Airway epithelial cell (primary cell): Measurements from ENCODE around the genes ATXN3 and GOLGA5.

GRCh38 chr14:91224591-91224920, 19.9 kb downstream of the GPR68 start:
- RAMPAGE, long total RNA = no peak

- RAMPAGE, long total RNA = no peak
Observed at GRCh38 chr14:91245871-91246641, 1.6 kb upstream of the GPR68 start.

- RAMPAGE, long total RNA = no peak
Observed at GRCh38 chr14:91252685-91253801, 8.5 kb upstream of the GPR68 start.

DNA sequence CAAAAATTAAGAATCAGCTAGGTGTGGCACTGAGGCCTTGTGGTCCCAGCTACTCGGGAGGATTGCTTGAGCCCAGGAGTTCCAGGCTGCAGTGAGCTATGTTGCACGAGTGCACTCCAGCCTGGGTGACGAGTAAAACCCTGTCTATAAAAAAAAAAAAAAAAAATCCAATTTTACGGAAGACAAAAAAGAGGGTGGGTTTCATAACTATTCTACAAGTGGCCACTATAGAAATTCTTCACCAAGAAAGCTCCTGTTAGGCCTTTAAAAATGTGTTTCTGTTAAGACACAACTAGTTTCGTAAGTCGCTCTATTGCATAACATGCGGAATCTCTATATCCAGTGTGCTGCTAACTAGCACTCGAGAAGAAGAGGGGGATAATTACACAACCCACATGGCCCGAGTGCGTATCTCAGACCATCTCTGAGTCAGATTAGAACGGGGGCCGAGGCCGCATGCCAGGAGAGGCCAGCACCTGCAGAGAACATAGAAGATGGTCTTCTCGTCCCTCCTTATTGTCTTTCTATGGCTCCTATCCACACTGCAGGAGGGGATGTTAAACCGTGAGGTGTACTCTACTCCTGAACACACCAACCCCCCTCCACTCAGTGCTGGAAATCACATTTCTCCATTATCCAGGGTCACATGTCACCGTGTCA, 56.5 kb downstream of the CCDC88C start:
- RAMPAGE, long total RNA = no peak

GRCh38 chr14:91363966-91364628, 53.5 kb downstream of the CCDC88C start:
- RAMPAGE, long total RNA = no peak

GRCh38 chr14:91402361-91403328, 15.0 kb downstream of the CCDC88C start:
- RAMPAGE, long total RNA = no peak

- RAMPAGE, long total RNA = no peak
Observed at GRCh38 chr14:91496310-91497187, 13.6 kb downstream of the PPP4R3A start.

DNA sequence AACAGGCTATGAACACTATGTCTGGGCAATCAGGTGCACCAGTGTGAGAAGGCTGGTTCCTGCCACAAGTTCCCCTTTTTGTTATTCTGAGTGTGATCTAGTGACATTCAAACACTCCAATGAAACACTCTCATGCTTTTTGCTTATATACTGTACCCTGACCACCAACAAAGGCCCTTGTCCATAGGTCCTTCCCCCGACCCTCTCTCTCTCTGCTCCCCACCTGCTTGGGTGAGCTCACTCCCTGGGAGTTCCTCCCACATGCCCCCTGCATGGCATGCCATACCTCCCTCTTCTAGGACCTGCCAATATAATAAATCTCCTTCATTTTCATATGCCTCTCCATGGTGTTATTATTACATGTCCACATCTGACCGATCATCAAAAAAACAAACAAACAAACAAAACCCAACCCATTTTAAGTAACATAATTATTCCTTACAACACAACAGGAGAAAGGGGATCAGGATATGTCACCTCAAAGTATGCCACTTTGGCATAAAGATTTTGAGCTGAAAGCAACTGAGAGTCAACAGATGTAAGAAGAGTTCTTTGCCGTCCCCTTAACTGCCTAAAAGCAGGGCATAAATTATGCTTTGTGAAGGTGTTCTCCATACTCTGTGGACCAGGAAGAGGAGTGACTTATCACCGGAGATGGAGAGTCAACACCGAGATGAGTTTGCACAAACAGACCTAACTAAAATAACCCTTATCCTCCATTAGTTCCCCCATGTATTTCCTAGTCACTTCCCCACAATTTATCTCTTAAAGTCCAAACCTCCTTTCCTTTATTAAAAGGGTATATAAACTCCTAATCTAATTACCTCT, 42.6 kb upstream of the CATSPERB start:
- RAMPAGE, long total RNA = no peak

DNA sequence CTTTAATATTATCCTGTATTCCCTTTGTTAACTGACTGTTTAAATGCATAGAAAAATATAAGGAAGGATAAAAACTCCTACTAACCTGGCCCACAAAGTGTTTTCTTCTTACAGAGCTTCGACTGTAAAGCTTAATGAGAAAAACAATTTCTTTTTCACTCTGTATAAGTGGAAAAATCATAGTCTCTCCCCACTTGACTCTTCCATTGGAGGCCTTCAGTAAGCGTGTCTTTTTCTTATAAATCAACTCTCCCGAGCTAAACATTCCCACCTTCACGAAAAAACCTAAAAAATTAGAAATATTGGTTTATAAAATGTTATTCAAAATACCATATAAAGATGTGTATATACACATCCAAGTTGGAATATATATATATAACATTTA, 53.2 kb upstream of the CATSPERB start:
- RAMPAGE, long total RNA = no peak

GRCh38 chr14:91873000-91873960, 5.9 kb upstream of the TC2N start:
- RAMPAGE, long total RNA = no peak

GRCh38 chr14:91897154-91897883, 30.0 kb upstream of the TC2N start:
- RAMPAGE, long total RNA = no peak

GRCh38 chr14:91935107-91935480, 12.4 kb downstream of the FBLN5 start:
- RAMPAGE, long total RNA = no peak

- RAMPAGE, long total RNA = start-site peak on the minus strand at chr14:92106558-92106586, 156 and 159 reads in 2 replicates
Observed at GRCh38 chr14:92106480-92106941, at the start of gene ATXN3. Gene ATXN3, minus strand, starts transcription at chr14:92106582.

GRCh38 chr14:92128678-92129145, 6.9 kb downstream of the CPSF2 start:
- RAMPAGE, long total RNA = no peak

GRCh38 chr14:92463245-92463595, 50.4 kb upstream of the RIN3 start:
- RAMPAGE, long total RNA = no peak

DNA sequence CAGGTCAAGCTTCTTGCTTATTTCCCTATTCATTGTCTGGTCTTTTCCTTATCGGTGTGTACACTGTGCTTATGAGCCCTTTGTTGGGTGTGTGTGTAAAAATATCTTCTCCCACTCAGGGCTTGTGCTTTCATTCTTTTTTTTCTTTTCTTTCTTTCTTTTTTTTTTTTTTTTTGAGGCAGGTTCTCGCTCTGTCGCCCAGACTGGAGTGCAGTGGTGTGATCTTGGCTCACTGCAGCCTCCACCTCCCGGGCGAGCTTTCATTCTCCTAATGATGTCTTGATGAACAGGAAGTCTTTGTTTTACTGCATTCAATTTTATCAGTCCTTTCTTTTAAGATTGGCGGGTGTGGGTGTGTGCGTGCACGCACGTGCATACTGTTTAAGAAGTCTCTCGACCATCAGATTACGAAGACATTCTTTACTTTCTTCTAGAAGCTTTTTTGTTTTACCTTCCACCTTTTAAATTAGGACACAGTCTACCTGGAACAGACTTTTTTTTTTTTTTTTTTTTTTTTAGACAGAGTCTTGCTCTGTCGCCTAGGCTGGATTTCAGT, 21.7 kb downstream of the RIN3 start:
- RAMPAGE, long total RNA = no peak

DNA sequence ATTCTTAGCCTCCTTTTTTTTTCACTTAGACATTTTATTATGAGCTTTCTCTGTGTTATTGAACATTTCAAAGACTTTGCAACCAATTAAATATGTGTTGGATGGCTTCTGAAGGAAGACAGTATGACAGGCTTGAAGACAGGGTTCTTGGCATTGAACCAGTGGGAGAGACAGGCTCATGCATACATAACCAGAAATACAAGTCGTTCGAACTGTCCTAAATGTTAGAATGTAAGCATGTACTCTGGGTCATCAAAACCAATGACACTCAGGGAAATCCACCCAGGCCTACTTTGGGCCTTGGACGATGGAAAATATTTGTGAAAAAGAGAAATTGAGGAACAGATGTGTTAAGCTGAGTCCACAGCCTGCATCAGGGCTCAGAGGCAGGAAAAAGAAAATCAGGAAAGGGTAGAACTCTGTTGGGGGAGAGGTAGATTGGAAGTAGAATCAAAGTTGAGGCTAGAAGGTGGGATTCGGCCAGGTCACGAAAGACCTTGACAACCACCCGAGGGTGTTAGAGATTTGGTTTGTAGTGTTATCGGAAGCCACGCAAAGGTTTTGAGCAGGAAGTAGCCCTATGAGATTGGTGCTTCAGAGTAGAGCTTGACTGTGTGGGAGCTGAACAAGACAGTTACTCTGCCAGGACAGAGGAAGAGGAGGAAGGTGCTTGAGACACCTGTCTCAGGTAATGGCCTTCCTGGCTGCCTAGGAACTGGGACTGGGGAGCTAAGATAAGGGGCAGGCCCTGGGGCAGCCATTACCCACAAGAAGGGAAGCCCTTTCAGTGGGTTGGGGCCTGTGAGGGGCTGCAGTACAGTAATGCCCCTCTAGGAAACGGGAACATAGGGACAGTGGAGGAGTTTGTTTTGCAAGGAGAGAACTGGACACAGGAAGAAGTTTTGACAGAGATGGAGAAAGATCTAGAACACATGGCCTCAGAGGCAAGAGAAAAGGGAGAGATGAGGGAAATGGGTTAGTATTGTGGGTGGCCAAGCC, 73.3 kb downstream of the RIN3 start:
- RAMPAGE, long total RNA = no peak

DNA sequence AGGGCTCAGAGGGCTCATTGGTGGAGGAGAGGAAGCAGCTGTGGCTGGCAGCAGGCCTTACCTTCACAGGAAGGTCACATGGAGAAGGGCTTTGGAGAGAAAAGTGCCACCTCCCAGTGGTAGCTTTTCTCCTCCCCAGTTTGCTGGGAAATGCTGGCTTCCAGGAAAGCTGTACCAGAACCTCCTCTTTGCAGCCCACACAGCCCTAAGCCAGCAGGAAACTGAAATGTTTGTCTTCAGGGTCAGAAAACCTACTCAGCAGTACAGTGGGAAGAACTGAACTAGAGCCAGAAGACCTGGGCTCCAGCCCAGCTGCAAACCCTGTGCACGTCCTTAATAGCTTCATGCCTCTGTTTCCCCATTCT, 55.5 kb downstream of the LGMN start:
- RAMPAGE, long total RNA = no peak

DNA sequence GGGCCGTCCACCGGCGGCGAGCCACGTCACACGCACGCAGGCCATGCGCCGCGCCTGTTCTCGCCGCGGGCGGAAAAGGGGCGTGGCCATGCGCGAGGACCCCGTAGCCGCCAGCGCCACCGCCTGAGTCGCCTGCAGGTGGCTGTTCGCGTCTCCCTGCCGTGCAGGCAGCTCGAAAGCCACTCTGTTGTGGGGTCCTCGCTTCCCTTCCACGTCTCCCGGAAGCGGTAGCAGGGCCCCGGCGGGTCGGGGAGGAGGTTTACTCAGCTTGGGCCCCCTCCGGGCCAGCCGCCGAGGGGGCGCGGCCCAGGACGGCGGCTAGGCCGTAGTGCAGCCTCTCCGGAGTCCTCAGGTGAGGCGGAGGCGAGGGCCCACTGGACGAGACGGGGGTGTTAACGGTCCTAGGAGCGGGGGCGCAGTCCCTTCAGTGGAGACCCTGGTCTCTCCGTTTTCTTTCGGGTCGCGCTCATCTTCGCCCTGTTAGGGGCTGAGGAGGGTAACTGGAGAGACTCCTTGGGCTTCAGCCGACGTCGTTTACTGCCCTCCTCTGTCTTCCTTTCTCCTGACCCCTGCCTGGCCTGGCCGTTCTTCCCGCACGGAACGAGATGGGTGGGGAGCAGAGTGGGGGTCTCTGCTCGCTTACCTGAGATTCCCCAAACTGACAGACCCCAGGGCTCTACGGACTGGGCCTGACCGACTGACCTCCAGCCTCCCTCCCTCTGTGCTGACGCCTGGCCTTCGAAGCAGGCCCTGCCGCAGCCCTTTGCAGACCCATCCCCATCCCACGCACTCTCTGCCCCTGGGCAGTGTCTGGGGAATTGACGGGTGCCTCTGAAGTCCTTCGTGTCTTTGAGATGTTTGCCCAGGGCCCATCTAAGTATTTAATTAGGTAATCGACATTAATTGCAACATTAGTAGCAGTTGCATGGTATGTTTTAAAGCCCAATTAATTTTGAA, at the start of gene GOLGA5:
Gene GOLGA5, plus strand, starts transcription at position 201 of the 957 bp plus-strand sequence.
- RAMPAGE, long total RNA = start-site peak on the plus strand centred at position 255 of the sequence, 79 bp wide, 630 and 595 reads in 2 replicates

GRCh38 chr14:92846314-92846709, 52.2 kb downstream of the GOLGA5 start:
- RAMPAGE, long total RNA = no peak